ENCODE results near the gene PRICKLE1.

- RRBS, result no CpG with 5 or more reads among the region's 1 CpG
These were observed 13.4 kb downstream of the CPNE8 start for GRCh38 chr12:38892079-38892296.

GRCh38 chr12:39351546-39352325, 91.2 kb downstream of the KIF21A start:
- RRBS, result no CpG with 5 or more reads among the region's 4 CpGs

DNA sequence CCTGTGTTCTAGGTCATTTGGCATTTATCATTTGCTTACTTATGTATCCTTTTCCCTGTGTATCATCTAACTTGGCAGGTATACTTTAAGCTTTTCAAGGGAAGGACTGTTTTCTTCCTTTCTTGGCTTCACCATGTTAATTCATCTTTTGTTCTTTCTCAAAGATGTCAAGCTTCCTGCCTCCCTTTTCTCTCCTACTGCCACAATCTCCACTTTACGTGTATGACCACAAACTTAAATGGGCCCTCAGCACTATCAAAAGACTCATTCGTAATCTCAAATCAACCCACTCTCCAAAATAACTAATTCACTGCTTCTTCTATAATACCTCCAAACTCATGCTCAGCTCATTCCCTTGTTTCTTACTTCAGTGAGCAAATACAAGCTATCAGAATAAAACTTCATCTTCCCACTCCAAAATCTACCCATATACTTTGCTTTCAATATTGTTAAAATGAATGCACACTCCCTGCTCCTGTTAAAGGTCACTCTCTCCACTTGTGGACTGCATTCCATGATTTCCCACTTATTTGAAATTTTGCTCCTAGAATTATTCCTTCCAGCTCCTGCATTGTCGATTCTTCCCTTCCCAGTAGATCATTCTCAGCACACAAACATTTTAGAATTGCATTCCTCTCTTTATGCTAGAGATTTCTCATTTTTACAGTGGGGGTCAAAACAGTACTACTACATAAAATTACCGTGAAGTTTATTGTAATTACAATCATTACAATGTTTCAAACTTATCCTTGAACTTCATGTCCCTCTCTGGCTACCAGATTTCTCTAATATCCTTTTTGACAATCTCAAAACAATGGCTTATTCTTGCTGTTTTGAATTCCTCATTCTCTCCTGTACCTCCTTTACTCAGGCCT, 36.1 kb downstream of the KIF21A start:
- RRBS, result no CpG with 5 or more reads among the region's 4 CpGs

GRCh38 chr12:39669702-39669956, 43.6 kb downstream of the C12orf40 start:
- RRBS, result no CpG with 5 or more reads among the region's 6 CpGs

DNA sequence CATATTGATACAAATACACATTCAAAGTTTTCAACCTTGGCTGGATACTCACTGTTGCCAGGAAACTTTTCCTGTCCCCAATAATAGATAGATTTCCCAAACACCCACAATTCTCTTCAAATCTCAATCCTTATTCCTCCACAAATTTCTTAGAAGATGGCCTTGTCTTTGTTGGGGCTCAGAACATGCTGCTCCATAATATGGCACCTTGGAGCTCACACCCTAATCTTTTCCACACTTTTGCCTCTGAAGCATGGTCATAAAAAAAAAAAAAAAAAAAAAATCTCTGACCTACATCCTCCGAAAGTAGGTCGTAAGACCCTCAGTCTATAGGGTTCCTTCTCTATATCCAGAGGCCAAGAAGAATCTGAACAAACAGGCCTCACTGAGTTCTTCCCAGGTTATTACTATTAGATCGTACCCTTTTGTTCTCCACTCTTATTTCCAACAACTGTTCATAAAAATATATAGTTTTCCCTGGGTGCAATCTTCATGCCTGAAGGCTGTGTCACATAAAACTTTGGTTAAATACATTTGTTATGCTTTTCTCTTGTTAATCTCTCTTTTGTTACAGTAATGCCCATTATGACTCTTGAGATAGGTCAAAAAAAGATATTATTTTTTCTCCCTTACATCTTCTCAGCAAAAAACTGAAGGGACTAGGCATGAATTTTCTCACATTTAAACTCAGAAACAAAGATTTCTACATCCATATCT, 207.8 kb downstream of the C12orf40 start:
- RRBS, result no CpG with 5 or more reads among the region's 3 CpGs

DNA sequence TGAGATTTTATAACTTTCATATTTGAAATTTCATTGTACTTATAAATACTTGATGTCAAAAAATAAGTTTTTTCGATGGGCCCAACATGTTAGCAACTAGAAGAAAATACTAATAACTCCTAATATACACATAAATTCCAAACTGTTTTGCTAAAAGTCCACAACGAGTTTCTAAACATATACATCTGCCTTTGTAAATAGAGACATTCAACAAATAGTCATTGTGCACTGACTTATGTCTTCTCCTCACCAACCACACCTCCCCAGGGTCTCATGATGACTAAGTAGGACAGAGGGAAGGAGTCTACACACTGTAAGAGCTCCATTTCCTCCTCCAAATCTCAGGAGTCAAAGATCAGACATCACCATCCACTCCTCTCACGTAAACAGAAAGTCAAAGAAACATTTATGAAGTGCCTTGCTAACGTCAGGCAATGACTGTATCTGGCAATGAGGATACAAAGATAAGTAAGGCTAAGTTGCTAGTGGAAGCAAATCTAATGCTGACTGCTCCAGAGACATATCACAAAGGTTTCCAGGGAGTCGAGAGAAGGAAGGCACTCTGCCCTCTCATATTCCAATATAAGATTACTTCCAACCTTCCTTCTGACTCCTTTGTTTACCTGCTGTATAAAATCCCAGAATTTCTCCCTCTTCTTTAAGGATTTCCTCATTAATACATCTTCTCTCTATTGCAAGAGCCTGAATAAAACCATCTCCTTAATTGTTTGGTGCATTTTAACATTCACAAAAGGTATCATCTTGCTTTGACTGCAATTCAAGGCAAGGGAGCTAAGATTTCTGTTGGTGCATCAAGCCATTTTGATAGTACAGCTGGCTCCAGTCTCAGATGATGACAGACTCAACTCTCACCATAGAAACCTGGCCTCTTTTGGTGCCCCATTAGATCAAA, 88.8 kb downstream of the SLC2A13 start:
- RRBS, result no CpG with 5 or more reads among the region's 5 CpGs

GRCh38 chr12:40158244-40159190, 52.6 kb upstream of the SLC2A13 start:
- RRBS, result no CpG with 5 or more reads among the region's 2 CpGs

DNA sequence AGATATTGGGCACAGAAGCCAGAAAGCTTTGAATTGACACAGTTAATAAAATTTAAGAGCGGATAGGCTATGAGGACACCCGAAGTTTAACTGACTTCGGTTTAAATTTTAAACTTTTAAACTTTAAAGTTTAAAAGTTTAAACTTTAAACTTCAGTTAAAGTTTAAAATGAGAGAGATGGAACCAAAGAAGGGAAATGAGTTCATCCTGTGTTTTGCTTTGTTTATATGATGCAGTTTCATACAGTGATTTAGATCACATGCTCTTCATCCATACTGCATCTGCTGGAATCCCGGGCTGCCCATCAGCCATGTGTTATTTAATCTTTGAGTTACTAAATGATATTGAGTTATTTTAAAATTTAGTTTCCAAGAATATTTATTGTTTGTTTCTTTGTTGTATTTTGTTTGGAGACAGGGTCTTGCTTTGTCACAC, 27.2 kb upstream of the LRRK2 start:
- RRBS, result no CpG with 5 or more reads among the region's 4 CpGs

GRCh38 chr12:42313496-42314247, 12.2 kb downstream of the ZCRB1 start:
- RRBS, result no CpG with 5 or more reads among the region's 3 CpGs

- RRBS, result under 1% methylated on average over 50 of the region's 118 CpGs
These were observed at the start of gene PRICKLE1 for GRCh38 chr12:42589469-42590523. Gene PRICKLE1 (minus strand): TSS chr12:42589746.

- RRBS, result no CpG with 5 or more reads among the region's 13 CpGs
These were observed 1.0 kb upstream of the PRICKLE1 start for GRCh38 chr12:42590524-42591010.

DNA sequence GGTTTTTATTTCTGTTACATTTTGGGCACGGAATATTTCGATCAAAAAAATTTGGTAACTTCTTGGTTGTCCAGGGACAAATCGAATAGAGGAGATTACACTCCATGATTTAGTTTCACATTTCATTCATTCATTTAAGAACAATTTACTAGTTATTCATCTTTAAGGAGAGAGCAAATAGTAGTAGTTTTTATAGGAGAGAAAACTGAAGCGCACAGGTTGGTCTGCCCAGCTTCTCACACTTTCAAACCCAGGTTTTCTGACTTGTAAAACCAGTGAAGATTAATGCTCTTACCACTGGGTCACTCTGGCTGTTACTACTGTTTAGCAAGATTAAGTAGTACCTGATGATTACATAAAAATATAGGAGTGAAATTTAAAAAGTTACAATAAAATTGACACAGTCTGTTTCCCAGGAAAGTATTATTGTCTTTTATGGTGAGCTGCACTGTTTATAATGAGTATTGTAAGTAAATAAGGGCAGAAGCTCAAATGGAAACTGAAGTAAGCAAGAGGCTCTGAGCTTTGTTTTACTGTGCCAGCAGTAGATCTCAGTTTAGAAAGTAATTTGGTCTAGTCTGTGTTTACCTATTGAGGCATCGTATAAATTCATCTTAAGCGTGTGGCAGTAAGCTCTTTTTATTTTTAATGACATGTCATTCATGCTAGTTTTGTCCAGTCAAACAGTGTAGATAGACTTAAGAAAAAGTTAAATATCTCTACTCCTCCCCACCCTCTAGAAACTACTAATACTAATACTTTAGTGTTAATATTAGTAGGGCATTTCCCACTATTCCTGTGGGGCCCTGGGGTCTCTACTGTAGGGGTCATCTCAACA, 1.7 kb downstream of the ANO6 start:
- RRBS, result no CpG with 5 or more reads among the region's 6 CpGs

- RRBS, result no CpG with 5 or more reads among the region's 9 CpGs
These were observed 28.7 kb downstream of the ANO6 start for GRCh38 chr12:45244511-45245125.

GRCh38 chr12:45308058-45308803, 92.3 kb downstream of the ANO6 start:
- RRBS, result no CpG with 5 or more reads among the region's 5 CpGs

- RRBS, result no CpG with 5 or more reads among the region's 9 CpGs
These were observed 155.8 kb downstream of the ANO6 start for GRCh38 chr12:45371661-45372145.

GRCh38 chr12:45726645-45727349, 2.7 kb upstream of the ARID2 start:
- RRBS, result 1% methylated on average over 23 of the region's 44 CpGs

- RRBS, result no CpG with 5 or more reads among the region's 3 CpGs
These were observed 21.3 kb downstream of the ARID2 start for GRCh38 chr12:45750591-45751412.

- RRBS, result no CpG with 5 or more reads among the region's 6 CpGs
These were observed 84.8 kb downstream of the SCAF11 start for GRCh38 chr12:45905248-45906389.

GRCh38 chr12:46125028-46125590, 134.7 kb upstream of the SCAF11 start:
- RRBS, result no CpG with 5 or more reads among the region's 10 CpGs

- RRBS, result no CpG with 5 or more reads among the region's 5 CpGs
These were observed 55.2 kb downstream of the SLC38A1 start for GRCh38 chr12:46213511-46214170.